SK-N-MC (cell line): ENCODE data around the genes KCNQ5 and CD109.

- RRBS, result 1% methylated on average over 33 of the region's 87 CpGs
Observed at GRCh38 chr6:72621950-72622722, at the start of gene KCNQ5. Gene KCNQ5 (plus strand): TSS chr6:72622064.

DNA sequence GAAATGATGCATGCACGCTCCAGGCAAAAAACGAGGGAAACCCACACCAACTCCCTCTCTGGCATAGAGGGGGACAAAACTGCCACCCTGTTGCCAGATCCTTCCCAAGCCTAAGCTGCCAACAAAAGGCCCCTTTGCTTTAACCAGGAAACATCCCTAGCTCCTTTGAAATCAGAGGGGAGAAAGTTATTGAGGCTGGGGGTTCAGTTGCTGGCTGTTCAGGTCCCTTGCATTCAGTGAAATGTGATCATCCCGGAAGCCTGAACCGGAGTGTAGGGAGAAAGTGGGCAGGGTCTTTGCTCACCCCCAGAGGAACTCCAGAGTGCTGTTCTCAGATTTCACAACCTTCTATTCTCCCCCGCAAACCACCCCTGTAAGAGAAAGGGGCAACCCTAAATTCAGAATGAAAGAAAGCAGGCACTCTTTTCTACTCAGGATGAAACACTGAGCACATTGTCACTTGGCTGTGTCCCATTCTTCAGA lies 139.9 kb downstream of the KHDC1L start:
- RRBS, result no CpG with 5 or more reads among the region's 5 CpGs

GRCh38 chr6:73309629-73310768 lies 44.1 kb downstream of the DPPA5 start:
- RRBS, result no CpG with 5 or more reads among the region's 71 CpGs

DNA sequence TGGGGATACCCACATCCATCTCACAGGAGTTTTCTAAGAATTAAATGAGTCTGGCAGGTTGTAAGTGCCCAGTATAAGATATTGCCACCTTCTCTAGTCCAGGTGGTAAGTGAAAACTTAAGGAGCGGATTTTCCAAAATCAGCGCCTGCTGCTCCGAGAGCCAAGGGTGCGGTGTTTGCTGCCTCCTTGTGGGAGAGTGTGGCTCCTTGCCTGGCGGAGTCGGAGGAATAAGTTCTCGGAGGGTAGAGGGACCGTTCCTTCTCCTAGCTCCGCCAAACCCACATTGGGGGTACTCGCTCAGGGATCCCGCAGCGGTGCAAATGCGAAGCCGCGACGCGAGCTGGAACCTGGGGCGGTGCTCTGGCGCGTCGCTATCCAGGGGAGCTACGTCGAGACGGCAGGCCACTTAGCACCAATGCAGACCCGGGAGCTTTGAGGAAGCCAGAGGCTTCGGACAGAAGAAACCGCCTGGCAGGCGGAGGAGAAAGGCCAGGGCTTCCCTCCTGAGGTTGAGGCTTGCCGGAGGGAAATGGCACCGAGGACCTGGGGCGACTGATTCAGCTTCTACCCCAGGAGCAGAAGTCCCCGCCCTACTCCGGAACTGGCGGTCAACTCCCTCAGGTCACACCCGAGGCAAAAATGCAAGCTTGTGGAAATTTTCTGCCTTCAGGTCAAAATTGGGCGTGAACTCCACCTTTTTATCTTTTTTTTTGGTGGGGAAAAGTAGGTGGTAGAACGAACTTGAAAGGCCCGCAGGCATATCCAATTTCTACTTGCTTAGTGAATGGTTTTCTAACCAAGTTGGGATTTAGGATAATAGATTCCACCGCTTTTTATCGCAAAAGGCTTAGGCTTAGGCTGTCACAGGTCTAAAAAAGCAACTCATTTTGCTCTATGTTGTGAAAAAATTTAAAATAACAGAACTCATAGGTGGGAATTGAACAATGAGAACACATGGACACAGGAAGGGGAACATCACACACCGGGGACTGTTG lies 5.6 kb upstream of the DDX43 start:
- RRBS, result 2% methylated on average over 7 of the region's 41 CpGs

- RRBS, result no CpG with 5 or more reads among the region's 5 CpGs
Observed at GRCh38 chr6:73509843-73510379, 10.9 kb downstream of the EEF1A1 start.

DNA sequence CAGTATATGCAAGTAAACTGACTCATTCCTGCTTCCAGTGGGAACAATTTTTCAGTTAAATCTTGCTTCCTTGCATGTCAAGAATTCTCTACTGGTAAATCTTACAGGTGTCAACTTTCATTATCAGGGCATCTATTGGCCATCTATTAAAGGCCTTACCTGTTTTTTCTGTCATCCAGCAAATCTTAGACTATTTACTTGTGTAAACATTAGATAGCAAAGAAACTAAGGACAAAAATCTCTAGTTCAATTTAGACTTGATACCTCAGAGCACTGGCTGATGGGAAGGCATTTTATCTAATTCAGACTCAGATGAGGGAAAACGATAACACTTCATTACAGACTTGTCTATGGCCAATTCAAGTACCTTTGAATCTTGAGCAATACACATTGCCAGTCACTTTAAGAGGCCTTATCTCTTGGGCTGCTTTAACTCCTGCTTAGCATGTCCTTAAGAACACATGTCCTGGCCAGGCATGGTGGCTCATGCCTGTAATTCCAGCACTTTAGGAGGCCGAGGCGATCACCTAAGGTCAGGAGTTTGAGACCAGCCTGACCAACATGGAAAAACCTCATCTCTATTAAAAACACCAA lies 4.9 kb downstream of the EEF1A1 start:
- RRBS, result no CpG with 5 or more reads among the region's 3 CpGs

DNA sequence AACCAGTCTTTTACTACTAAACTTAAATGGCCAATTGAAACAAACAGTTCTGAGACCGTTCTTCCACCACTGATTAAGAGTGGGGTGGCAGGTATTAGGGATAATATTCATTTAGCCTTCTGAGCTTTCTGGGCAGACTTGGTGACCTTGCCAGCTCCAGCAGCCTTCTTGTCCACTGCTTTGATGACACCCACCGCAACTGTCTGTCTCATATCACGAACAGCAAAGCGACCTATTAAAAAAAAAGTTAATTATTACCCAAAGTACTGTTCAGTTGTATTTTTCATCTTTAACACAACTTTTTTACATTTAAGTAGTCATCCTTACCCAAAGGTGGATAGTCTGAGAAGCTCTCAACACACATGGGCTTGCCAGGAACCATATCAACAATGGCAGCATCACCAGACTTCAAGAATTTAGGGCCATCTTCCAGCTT lies 3.1 kb downstream of the EEF1A1 start:
- RRBS, result no CpG with 5 or more reads among the region's 4 CpGs

- RRBS, result no CpG with 5 or more reads among the region's 10 CpGs
Observed at GRCh38 chr6:73518735-73519467, 1.9 kb downstream of the EEF1A1 start.

GRCh38 chr6:73695457-73696746 lies at the start of gene CD109:
Gene CD109 (plus strand): TSS chr6:73696203.
- RRBS, result 17% methylated on average over 18 of the region's 68 CpGs

DNA sequence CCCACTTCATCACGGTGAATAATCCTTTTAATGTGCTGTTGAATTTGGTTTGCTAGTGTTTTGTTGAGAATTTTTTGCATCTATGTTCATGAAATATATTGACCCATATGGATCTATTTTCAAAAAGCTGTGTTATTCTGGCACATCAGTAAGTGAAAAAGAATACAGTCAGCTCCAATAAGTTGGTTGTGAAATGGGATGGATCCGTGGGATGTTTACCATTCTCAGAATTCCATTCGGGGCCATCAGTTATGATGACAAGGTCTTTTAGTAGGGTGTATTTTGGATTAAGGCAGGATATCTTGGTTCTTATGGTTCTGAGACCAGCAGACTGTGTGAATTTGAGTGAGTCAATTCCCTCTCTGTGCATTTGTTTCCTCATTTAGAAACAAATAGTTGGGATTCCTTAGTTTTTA lies 287.3 kb downstream of the CD109 start:
- RRBS, result no CpG with 5 or more reads among the region's 3 CpGs

- RRBS, result no CpG with 5 or more reads among the region's 4 CpGs
Observed at GRCh38 chr6:74075379-74075909, 379.4 kb downstream of the CD109 start.

DNA sequence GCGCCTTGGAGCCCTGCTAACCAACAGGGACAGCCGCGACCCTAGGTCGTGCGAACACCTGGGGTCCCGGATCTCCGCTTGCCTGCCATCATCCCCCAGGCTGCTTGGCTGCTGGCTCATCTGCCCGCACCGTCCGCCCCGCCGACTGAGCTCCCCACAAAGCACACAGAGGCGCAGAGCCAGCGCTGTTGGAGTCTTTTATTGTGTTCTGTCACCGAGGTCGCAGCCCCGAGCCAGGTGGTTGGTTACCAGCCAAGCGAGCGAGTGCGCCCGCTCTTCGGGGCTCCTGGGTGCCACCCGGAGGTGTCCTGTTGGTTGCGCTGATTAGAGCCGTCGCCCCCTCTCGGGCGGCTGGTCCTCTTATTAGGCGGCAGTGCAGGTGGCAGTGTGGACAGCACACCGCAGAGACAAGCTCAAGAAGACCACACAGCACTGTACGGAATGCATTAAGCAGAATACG lies 3.8 kb downstream of the COL12A1 start:
- RRBS, result no CpG with 5 or more reads among the region's 32 CpGs

DNA sequence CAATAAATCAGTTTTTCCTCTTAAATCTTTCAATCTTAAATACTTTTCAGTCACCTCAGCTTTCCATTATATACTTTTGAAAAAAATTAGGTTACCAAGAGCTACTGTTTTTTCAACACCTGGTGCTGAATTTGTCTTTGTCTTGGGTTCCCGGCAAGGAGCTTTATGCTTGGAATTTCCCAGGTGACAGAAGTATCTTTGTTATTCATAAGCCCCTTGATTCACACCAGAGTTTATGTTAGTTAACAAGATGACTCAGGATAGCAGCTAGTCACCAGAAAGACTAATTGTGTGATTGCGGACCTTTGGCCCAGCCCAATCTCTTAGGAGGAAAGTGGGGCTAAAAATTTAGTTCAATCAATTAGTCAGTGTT lies 16.5 kb downstream of the TMEM30A start:
- RRBS, result no CpG with 5 or more reads among the region's 2 CpGs

GRCh38 chr6:75349049-75349573 lies 64.5 kb upstream of the TMEM30A start:
- RRBS, result 29% methylated on average over 3 of the region's 7 CpGs

GRCh38 chr6:75602221-75603242 lies 852 bp downstream of the SENP6 start:
- RRBS, result under 1% methylated on average over 31 of the region's 75 CpGs

GRCh38 chr6:75830268-75830669 lies 81.2 kb downstream of the MYO6 start:
- RRBS, result no CpG with 5 or more reads among the region's 2 CpGs

DNA sequence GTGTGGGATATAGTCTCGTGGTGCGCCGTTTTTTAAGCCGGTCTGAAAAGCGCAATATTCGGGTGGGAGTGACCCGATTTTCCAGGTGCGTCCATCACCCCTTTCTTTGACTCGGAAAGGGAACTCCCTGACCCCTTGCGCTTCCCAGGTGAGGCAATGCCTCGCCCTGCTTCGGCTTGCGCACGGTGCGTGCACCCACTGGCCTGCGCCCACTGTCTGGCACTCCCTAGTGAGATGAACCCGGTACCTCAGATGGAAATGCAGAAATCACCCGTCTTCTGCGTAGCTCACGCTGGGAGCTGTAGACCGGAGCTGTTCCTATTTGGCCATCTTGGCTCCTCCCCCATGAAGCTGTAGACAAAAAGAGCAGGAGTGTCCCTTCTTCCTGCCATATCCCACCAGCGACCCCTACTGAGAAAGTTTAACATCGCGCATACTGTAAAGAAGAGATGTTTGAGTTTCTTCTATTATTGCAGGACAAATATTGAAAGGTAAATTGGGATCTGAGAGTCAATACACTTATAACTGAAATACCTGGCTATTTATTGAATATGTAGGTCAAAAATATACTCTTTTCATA lies 586.5 kb downstream of the HTR1B start:
- RRBS, result no CpG with 5 or more reads among the region's 24 CpGs

GRCh38 chr6:79269804-79270448 lies 191.9 kb upstream of the PHIP start:
- RRBS, result no CpG with 5 or more reads among the region's 4 CpGs

DNA sequence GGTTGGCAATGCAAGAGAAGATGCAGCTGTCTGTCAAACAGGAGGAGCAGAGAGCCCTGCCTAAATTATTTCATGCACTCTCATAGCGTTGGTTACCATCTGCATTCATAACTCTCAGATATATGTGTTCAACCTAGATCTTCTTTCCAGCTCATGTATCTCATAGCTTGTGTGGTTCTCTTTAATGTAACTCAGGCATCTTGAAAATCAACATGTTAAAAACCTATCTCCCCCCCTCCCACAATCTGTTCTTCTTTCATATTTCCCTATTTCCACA lies 6.6 kb upstream of the ELOVL4 start:
- RRBS, result no CpG with 5 or more reads among the region's 1 CpG

DNA sequence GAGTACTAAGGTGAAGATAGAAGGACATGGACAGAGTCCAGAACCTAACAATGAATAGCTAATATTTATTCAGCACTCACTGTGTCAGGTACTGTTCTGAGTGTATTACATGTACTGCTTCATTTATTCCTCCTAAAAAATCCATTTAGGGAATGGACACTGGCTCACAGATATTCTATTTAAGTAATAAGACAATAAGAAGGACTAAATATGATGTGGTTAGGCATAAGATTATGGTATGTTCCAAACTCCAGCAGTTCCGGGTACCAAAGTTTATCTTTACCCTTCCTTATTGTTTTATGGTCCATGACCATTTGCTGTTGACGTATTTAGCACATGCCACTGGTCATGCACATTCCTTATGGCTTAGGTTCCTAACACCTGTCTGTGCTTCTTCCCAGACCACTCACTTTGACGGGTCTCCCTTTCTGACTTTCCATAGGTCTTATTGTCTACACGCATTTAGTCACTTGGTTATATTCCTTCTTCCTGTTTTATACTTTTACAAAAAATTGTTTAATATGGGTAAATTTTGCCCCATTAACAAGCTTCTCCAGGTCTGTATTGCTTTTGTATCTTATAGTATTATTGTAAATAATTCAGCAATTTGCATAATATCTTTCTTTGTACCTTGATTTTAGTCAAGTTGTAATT lies 20.5 kb downstream of the BCKDHB start:
- RRBS, result no CpG with 5 or more reads among the region's 4 CpGs